Left lobe of liver (tissue), 1 donor: ENCODE results near the genes ARSK and GPR150.

DNA sequence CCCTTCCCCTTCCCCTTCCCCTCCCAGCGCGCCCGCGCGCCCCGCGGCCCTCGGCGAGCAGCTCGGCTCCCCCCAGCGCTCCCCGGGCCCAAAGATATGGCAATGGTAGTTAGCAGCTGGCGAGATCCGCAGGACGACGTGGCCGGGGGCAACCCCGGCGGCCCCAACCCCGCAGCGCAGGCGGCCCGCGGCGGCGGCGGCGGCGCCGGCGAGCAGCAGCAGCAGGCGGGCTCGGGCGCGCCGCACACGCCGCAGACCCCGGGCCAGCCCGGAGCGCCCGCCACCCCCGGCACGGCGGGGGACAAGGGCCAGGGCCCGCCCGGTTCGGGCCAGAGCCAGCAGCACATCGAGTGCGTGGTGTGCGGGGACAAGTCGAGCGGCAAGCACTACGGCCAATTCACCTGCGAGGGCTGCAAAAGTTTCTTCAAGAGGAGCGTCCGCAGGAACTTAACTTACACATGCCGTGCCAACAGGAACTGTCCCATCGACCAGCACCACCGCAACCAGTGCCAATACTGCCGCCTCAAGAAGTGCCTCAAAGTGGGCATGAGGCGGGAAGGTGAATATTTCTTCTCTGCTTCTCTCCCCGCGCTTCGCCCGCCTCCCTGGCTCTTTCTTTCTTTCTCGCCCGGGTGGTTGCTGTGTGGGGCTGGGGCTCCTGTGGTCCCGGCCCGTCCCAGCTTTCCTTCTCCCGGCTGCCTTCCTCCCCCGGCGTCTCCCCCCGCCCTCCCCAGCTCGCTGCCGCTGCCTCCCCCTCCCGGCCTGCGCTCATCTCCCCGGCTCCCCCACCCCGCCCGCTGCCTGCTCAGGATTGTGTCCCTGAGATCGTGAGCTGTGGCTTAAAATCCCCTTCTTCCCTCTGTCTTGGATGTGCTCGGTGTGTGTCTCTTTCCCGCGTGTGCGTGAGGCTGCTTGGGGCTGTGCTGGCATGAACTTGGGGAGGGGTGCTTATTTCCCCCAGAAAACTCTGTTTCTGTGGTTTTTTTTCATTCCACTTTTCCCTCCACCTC, 2.2 kb downstream of the NR2F1 start:
- PRO-cap: no peak

DNA sequence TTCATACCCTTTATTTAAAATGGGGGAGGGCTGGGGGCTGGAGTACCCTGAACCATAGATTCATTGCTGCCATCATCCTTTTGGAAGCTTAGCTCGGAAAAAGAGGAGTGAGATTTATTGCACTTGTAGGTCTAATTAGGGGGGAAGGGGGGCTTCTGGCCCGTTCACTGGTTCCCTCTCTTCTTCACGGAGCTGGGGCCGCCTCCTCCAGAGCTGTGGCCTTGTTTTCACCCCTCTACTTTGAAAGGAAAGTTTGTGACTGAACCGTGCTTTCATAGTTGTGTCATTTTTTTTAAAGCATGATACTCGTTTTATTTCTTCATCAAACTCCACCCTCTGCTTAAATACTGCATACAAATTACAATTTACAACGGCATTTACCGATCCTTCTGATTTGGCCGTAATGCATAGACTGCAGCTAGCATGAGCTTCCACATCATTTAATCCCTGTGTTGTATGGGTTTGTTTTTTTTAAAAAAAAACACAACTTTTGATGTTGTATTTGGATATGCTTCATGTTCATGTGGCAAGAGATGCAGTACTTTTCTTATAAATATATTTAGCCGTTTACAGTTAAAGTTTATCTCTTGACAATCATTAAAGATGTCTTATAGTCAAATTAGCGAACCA, 3.0 kb downstream of the NR2F1 start:
- PRO-cap: no peak

DNA sequence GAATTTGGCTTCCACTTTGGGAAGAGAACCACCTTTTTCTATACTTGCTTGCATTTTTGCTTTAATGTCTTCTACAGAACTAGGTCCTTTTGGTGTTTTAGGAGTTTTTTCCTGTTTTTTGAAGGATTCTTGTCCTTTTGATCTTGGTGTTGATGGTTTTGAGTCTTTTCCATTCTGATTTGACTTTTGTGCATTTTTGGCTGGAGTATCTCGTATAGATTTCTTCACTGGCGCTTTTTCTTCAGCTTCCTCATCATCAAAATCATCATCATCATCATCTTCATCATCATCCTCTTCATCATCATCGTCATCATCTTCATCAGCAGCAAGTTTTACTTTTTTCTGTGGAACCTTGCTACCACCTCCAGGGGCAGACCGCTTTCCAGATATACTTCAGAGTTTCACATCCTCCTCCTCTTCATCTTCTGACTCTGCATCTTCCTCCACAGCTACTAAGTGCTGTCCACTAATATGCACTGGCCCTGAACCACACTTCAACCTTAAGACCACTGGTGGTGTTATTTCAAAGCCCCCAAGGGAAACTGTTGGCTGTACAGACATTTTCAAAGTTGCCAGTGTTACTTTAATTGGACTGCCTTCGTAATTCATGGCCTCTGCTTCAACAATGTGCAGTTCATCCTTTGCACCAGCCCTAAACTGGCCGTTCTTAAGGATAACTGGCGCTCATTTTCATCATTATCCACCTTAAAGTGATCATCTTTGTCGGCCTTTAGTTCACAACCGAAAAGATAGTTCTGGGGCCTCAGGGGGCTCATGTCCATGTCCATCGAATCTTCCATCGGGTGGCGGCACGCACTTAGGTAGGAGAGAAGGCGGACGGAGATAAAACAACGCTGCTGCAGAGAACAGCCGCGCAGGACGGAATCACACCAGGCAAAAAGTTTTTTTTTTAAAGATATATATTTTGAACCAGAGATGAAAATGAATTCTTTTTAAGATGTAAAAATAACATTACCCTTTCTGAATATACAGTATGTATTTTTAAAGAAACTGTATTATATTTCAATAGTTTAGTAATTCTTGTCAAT, 58.2 kb downstream of the POU5F2 start:
- PRO-cap: no peak

- PRO-cap: no peak
These were observed 11.6 kb upstream of the FAM172A start for GRCh38 chr5:94123001-94123485.

DNA sequence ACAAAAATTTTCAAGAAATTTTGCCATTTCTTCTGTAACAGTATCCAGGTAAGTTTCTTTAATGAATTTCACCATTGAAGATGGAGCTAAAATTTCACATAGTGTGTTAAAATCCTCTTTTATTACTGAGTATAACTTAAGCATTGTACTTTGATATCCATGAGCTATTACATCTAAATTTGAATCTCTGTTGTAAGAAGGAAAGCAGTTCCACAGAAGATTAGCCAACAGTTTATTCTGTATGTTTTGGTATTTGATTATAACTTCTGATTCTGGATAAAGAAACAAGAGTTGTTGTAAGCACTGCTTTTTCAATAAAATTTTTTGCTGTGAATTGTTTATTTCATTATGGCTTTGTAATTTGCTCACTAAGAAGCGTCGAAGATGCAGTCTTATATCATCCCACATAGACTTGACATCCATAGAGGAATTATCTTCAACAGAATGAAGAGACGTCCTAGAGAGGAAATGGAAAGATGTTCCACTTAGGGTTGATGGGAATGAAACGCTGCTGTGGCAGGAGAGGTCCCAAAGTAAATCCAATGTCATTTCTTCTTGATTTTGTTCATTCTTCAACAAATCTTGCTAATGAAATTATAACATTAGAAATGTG, 98.0 kb downstream of the KIAA0825 start:
- PRO-cap: no peak

DNA sequence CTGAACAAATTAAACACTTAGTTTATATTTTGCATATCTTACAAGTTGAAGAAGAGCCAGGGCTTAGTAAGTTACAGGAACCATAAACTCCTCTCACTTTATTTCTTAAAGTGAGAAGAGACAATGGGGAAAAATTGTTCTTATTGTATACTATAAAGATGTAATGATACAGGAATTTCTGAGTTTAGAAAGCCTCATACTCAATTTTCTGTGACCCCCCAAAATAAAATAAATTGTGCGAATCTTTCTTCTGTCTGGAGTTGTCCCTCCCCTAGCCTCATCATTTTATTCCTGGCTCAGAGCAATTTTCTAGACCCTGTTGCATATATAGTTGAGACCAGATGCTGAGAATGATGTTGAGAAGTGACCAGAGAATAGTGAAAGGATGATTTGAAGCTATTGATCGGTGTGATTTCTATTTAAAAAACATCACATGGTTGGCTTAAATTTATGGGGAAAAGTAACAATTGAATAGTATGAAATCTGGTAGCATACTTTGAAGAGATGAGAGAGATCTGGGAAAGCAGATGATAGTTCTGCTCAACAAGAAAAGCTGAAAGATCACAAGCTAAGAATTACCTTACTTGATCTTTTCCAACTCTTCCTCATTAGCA, 313.0 kb downstream of the SLF1 start:
- PRO-cap: no peak

- PRO-cap: no peak
These were observed 146.5 kb downstream of the MCTP1 start for GRCh38 chr5:95138344-95138868.

DNA sequence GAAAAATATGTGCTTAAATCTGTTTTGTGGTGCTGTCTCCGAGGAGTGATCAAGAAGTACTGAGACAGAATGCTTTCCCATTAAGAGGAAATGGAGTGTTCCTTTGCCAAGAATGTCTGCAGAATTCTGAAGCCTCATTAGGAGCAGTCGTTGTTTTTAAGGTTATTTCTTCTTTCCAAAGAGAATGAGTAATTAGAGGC, 131.3 kb downstream of the MCTP1 start:
- PRO-cap: no peak

DNA sequence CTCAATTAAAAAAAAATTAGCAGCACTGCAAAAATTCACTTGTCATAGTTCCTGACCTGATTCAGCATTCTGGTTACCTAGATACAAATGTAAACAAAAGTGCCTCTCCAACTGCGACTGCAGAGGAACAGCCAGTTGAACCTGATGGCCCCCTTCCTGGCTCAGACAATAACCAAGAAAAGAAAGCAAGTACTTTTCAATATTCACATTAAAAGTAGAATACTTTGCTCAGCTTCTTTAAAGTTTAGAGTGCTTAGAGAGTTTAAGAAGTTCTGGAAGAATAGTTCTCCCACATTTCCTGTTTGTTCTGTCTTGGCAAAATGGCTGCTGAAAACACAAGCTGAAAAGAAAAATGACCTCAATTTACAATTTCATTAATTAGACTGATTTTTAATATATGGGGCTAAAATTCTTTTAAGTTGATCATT, 1.6 kb downstream of the FAM81B start:
- PRO-cap: no peak

- PRO-cap: no peak
These were observed 4.3 kb downstream of the SKIC3 start for GRCh38 chr5:95550523-95550734.

GRCh38 chr5:95554850-95555736, at the start of gene ARSK:
TSS of gene ARSK (plus strand) at chr5:95555101.
- PRO-cap: bidirectional peak, plus-strand start at chr5:95555185, minus-strand start at chr5:95554977; bidirectional peak, plus-strand start at chr5:95555405, minus-strand start at chr5:95555379

- PRO-cap: no peak
These were observed at the start of gene GPR150 for GRCh38 chr5:95619821-95620233. TSS of gene GPR150 (plus strand) at chr5:95620087.

DNA sequence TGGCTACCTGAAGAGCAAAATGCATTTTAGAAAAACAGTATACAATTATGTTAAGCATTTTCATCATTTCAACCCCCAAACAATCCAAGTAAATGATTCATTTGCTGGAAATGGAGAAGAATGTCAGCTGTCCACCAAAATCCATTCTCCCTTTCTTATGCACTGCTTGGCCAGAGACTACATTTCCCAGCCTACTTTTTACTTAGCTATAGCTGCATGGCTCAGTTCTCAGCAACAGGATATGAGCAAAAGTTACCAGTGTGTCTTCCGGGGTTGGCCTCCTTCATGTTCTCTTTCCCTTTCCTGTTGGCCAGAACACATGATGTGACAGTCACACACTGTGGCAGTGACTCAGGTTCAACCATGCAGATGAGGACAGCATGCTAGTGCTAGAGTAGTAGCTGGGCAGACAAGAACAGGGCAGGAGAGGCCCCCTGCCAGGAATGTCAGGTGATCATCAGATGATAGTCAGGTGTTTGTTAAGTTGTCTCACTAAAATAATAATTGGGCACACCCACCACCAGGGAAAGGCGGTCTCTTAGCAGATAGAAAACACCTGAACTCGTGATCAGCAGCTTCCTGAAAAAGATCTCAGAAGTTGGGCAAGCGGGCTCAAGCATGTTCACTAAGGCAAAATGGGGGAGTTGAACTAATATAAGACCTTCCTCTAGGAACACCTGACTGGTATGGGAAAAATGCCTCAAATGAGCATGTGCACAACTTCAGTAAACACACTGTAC, 12.2 kb downstream of the GPR150 start:
- PRO-cap: no peak

DNA sequence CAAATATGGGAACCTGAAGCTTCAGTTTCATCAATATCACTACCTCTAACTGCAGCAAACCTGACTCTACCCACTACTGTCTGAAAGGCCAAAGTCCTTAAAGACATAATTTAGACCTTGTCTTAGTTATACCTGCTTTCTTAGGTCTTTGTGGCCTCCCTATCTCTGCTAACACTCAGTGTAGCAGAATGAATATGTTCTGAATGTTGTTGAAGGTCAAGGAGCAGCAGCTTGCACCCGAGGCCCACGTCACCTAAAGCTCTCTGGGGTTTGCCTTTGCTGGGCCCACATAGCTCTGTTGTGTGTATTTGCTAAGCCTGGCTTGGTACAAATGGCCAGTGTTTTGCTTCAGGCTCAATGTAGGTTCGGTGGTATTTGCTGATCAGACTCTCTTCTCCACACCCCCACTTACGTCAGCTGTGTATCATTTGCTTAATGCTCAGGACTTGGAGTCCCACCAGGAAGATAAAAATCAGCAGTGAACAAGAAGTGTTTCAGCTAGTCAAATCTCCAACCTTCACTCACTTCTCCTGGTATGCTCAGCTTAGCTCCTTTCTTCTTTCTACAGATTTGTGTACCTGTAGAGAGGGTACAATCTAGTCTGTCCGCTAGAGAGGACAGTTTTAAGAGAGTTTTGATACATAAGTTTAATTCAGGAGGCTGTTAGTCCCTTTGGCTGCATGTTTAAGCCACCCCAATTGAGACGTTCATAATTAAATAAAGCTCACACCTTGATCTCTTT, 4.8 kb upstream of the RFESD start:
- PRO-cap: bidirectional peak, plus-strand start at position 520 of the sequence, minus-strand start at position 329 of the sequence

DNA sequence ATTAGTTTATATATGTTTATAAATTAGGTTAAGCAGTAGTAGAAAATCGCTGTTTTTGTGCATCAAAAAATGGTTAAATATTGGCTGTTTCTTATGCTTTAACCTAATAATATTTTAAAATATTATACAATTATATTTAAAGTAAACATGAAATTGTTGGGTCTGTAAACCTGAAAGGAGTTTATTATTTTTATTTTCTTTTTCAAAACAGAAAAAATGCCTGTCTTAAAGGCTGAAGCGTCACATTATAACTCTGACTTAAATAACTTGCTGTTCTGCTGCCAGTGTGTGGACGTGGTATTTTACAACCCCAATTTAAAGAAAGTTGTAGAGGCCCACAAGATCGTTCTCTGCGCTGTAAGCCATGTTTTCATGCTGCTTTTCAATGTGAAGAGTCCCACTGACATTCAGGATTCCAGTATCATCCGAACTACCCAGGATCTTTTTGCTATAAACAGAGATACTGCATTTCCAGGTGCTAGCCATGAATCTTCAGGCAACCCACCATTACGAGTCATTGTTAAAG, 24.1 kb downstream of the RHOBTB3 start:
- PRO-cap: no peak

GRCh38 chr5:95803925-95804339, 18.6 kb downstream of the GLRX start:
- PRO-cap: unidirectional peak, plus-strand start at chr5:95804115

GRCh38 chr5:95817248-95817980, 5.1 kb downstream of the GLRX start:
- PRO-cap: no peak

DNA sequence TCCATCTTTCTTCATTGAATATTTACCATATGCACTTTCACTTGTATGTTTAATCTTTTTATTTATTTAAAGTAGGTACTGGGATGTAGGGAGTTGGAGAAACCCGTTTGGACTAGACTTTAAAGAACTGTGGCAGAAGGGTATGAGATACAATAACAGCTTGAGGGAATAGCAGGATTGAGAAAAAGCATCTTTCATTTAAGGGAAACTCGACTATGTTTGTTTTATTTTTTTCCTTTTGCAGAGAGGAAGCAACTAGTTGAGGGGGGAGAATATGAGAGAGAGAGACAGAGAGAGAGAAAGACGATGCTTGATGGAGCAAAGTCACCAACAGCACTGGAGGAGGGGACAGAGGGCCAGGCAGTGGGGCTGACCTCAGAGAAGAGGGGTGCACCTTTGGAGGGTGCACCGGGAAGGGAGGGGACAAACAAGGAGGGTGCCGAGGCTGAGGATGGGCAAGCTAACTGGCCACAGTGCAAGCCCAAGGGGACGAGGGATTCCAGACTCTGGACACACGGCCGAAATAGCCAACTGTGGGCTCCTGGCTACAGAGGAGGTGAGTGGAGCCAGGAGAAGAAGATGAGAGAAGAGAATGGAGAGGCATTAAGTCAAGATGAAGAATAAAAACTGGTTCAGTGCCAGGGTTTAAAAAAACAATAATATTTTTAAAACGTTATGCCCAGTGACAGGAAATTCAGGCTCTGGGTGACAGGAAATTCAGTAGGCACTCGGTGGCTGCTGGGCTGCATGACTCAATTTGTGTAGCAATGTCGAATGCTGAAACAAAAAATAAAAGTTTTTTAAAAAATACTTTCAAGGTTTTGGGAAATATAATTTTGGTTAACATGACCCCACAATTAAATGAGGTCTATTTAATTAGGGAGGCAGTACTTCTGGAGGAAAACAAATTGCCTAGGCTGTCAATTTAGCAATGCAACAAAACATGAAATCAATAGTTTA, 13.2 kb upstream of the GLRX start:
- PRO-cap: no peak

GRCh38 chr5:95853423-95854053, 31.0 kb upstream of the GLRX start:
- PRO-cap: bidirectional peak, plus-strand start at chr5:95853565, minus-strand start at chr5:95853562; bidirectional peak, plus-strand start at chr5:95853773, minus-strand start at chr5:95853696

- PRO-cap: no peak
These were observed 61.6 kb upstream of the GLRX start for GRCh38 chr5:95884017-95884610.